ENCODE results near the gene APIP.

DNA sequence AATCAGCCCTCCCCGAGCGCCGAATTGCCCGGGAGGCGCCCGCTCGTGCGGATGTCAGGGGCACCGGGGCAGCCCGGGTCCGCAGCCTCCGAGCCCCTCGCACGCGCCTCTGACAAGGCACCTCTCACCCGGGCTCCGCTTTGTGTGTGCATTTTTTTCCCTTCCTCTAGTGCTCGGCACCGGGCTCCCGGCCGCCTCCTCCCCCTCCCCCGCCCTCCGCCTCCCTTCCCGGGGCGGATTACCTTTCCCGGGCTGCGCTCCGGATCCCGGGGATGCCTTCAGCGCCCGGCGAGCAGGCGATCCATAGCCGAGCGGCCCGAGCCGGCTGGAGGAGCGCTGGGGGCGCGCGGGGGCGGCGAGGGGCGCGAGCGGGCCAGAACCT, 362 bp downstream of the MPPED2 start:
- RRBS, result 2% methylated on average over 31 of the region's 46 CpGs

GRCh38 chr11:31372142-31372666, 2.5 kb downstream of the DNAJC24 start:
- RRBS, result no CpG with 5 or more reads among the region's 3 CpGs

DNA sequence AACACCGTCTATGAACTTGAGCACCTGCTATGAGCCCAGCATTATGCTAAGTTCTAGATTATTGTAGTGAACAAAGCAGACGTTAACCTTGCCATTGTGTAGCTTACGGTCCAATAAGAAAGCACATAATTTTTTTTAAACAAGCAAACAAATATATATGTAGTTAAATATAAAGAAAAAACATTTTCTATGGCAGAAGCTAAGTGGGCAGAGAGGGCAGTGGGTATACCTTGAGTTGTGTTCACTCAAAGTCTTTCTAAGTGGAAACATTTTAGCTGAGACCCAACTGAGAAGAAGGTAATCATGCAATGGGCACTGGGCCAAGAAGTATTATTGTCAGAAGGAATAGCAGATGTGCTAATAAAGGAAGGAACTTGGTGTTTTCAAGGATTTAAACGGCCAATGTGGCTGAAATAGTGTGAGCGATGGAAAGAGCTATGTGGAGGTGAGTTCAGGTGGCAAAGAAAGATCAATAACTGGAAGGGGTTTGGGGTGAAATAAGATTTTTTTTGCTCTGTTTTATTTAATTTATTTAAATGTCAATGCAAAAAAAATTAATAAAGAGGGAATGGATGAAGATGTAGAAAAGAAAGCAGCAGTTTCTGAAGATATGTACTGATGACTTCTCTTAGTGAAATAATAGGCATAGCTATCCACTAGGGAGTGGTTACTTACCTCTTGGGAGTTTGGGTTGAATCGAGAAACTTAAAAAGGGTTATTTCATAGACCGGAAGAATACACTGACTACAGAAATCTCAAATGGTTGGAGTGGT, 102.3 kb downstream of the ELP4 start:
- RRBS, result no CpG with 5 or more reads among the region's 7 CpGs

- RRBS, result no CpG with 5 or more reads among the region's 11 CpGs
These were observed 14.3 kb downstream of the WT1 start for GRCh38 chr11:32420705-32421717.

GRCh38 chr11:32581448-32581820, 2.2 kb upstream of the EIF3M start:
- RRBS, result no CpG with 5 or more reads among the region's 3 CpGs

- RRBS, result no CpG with 5 or more reads among the region's 3 CpGs
These were observed 23.0 kb downstream of the CSTF3 start for GRCh38 chr11:33138144-33138842.

- RRBS, result no CpG with 5 or more reads among the region's 14 CpGs
These were observed 67.3 kb downstream of the C11orf91 start for GRCh38 chr11:33633203-33633855.

DNA sequence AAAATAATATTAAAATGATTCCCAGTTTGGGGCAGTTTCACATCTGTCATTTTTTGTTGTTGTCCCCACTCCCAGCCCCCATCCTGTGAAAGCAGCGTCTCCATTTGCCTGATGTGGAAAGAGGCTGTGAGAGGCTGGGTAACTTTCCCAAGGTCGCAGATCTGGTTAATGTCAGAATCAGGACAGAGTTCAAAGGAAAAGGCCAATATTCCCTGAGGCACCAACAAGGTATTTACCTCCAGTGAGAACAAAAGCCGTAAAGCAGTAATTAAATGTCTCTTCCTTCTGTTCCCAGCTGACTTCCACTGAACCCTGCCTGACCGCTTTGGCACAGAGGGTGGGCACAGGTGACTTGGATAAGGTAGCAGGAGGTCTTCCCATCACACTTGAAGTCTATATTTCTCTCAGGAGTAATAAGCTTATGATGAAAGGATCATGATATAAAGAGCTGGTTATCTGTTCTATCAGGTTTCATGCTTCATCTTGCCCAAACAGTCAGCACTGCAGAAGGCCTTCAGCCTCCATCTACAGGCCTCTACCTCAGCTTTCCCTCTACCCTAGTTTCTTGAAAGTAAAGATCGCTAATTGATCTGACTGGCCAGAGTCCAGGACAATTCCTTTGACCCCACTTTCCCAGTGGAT, 9.5 kb downstream of the C11orf91 start:
- RRBS, result no CpG with 5 or more reads among the region's 5 CpGs

DNA sequence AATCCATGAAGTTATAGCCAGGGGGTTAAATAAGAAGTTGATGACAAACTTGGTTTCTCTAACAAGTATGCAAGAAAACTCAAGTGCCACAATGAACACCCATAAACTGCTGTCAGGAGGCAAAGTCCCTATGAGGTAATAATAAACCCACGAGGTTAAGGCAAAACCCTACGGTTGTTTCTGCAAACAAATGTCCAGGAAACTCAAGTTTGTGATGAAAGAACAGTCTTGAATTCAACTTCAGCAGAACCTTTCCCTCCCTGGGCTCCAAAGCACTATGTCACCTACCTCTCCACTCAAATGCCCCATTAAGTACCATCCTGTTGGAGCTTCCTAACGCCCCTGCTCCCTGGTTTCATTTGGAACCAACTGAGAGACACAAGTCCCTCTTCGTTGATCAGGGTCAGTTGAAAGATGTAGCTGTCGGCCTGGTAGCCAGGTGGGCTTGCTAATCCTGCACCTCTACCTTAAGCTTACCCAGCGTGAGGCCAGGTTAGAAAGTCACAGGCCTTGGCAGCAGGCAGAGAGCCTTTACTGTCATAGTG, 2.6 kb upstream of the C11orf91 start:
- RRBS, result no CpG with 5 or more reads among the region's 6 CpGs

GRCh38 chr11:33756944-33757276, 17.4 kb downstream of the FBXO3 start:
- RRBS, result no CpG with 5 or more reads among the region's 2 CpGs

DNA sequence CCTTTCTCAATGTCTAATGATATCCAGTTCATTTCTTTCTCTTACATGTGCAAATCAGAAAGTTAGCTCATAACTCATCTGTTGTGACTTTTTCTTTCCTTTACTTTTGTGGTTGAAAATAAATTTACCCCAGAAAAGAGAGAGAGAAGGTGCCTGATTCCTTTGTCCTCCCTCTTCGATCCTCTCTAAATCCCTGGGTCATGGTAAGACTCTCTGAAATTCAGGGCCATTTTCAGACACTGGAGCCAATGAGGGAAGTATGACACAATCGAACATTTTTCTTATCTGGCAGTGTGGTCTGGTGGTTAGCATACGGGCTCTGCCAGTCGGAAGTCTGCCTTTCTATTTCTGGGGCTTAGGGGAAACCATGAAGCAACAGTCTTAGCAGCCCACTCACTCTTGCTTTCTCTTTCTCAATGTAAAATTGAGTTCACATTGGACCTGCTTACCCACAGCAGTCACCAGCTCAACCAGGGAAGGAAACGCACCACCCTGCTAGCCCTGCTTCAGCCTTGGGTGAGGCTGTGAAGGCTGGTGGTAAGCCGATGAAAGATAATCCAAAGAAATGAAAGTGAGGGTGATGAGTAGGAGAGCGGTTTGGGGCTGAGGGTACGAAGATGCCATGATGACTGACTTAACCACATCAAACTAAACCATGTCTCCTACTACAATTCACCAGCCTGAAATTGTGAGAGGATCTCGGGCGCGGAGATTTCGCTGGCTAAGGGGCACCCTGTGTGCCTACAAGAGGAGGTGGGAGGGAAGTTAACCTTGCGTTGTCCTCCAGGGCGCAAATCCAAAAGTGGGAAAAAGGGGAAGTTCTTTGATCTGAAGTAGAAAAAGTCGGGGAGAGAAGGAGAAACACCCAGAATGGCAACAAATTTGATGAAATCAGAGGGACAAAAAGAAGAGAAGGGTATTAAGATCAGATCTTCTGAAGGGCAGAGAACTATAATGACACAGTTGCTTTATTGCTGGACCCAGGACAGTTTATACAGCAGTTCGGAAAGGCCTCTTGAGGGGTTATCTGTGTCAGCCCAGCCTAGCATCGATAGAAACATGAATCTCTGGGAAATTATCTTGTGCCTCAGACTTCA, 2.0 kb upstream of the LMO2 start:
- RRBS, result no CpG with 5 or more reads among the region's 17 CpGs

DNA sequence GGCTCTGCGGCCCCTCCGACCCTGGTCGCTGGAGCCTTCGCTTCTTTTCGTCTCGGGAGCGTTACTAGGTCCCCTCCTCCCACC, 989 bp downstream of the CAPRIN1 start:
- RRBS, result no CpG with 5 or more reads among the region's 7 CpGs

- RRBS, result no CpG with 5 or more reads among the region's 7 CpGs
These were observed 20.1 kb downstream of the CAPRIN1 start for GRCh38 chr11:34071500-34072137.

- RRBS, result no CpG with 5 or more reads among the region's 3 CpGs
These were observed 113.7 kb downstream of the ABTB2 start for GRCh38 chr11:34244069-34244556.

DNA sequence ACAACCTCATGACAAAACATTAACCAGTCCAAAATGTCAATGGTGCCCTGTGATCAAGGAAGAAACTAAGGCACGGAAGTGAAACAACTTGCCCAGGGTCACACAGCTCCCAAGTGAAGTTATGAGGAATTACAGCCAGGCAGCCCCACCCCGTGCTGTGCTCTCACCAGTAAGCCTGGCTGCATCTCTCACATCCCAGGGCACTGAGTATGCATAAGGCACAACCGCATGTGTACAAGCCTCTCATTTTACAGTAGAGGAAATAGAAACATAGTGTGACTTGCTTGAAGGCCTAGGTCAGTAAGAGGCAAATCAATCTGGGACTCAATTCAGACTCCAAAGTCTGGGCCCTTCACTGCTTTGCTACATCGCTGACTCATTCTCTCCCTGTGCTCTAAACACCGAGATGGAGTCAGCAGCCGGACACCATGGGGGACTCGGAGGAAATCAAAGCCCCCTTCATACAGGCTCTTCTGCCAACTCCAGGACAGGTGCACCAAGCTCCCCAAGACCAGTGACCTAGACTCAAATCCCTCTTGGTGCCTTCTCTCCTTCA, 7.9 kb downstream of the ABTB2 start:
- RRBS, result no CpG with 5 or more reads among the region's 7 CpGs

DNA sequence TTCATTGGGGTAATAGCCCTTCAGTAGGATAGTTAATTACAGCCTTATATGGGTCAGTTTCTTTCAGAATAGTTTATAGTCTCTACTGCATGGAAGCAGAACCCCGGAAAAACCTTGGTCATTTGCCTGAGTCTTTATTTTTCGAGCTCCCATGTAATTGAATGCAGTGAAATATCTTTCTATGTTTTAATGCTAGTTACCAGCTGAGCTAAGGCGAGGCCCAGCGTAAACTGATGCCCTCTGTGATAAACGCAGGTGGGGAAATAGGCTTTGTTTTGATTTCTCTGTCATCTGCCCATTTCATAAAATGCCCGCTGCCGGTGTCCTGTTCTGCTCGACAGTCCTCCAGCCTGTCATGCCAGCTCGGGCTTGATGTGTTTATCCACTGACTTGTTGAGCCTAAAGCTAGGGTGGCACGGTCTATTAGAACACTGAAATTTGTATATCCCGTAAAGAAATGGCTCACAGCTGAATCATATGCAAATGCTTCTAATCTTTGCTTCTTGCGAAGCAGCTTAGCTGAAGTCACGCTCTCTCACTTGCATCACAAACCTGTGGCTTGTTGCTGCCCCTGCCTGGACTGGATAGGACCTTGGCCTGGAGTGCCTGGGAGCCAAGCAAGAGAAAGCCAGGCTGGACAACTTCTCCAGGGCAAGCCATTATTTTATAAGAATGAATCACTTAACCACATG, 32.9 kb downstream of the EHF start:
- RRBS, result no CpG with 5 or more reads among the region's 13 CpGs

DNA sequence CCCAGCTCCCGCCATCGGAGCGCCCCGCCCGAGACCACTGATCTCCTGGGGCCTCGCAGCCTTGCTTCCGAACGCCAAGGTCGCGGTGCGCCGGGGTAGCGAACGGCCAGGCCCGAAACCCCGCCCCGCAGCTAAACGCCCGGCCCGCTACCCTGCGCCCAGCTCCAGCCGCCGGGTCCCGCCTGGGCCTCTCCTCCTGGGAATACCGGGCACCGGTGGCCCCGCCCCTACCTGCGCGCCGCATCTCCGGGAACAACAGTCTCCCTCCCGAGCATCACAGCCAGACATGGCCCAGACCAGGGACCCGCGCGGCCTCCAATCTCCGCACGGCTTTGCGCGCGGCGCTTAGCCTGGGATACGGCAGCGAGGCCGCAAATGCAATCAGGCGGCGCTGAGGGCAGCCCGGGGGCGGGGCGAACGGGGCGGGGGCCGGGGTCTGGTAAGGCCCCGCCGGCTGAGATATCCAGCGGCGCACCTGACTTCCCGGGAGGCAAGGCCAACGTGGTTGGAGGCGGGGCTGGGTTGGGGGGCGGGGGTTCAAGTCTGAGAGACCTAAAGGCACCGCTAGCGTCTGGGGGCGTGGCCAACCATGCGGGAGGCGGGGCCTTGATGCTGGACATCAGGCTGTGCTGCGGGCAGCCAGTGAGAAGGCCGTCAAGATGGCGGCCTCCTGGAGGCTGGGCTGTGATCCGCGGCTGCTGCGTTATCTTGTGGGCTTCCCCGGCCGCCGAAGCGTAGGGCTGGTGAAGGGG, at the start of gene APIP:
TSS of gene APIP (minus strand) at position 383 of the 752 bp plus-strand sequence.
- RRBS, result 2% methylated on average over 8 of the region's 75 CpGs

GRCh38 chr11:34916824-34916972, 280 bp downstream of the PDHX start:
- RRBS, result 0% methylated on average over 3 of the region's 7 CpGs

GRCh38 chr11:35176923-35177119, 37.9 kb downstream of the CD44 start:
- RRBS, result no CpG with 5 or more reads among the region's 2 CpGs